Right cardiac atrium (tissue), 1 donor: ENCODE results near the genes BTBD10 and C11orf58.

- PRO-cap, result bidirectional peak, plus-strand start at chr11:13463370, minus-strand start at chr11:13463271
These were observed at the start of gene BTBD10 for GRCh38 chr11:13462643-13463551. Gene BTBD10, minus strand, starts transcription at chr11:13463222.

GRCh38 chr11:13667259-13667660 is 1.2 kb upstream of the FAR1 start:
- PRO-cap, result no peak

- PRO-cap, result no peak
These were observed 32.8 kb downstream of the FAR1 start for GRCh38 chr11:13701185-13701739.

DNA sequence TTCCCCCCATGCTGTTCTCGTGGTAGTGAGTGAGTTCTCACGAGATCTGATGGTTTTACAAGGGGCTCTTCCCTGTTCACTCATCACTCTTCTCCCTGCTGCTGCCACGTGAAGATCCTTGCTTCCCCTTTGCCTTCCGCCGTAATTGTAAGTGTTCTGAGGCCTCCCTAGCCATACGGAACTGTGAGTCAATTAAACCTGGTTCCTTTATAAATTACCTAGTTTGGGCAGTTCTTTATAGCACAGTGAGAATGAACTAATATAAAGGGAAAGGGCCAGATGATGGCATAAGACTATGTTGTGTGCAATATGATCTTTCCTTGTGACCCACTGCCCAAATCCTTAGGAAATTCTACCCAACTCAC is 118.9 kb downstream of the FAR1 start:
- PRO-cap, result no peak

GRCh38 chr11:13983437-13983888 is 20.9 kb downstream of the SPON1 start:
- PRO-cap, result no peak

GRCh38 chr11:14271229-14272073 is 87.5 kb downstream of the RRAS2 start:
- PRO-cap, result no peak

DNA sequence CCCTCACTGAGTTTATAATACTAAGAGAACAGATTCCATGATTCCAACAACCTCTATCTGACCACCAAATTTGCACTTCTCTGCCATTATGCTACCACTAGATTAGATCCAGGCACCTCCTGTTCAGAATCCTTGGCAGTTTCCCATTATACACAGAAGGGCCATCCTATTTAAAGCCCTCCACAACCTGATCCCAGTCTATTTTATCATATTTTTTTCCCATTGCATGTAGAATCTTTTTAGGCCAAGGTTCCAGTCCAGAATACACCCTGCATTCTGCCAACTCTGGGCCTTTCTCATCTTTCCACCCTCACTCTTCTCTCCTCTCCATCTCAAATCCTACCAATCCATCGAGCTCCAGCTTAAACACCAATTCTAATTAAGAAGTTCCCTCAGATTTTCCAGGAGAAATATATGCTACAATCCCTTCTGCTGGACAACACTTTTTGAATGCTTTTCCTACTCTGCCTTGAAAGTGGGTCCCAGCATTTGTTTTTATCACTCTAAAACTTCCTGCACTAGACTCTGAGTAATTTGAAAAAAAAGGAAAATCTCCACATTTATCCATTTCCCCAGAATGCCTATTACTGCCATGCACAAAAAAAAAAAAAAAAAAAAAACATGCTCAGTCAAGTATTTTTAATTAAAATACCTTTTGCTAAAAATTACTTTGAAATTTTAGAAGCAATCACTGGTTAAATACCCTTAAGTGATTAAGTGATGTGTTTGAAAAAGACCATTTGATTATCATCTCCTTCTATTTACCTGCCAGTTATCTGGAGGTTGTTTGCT is 86.7 kb downstream of the RRAS2 start:
- PRO-cap, result no peak

DNA sequence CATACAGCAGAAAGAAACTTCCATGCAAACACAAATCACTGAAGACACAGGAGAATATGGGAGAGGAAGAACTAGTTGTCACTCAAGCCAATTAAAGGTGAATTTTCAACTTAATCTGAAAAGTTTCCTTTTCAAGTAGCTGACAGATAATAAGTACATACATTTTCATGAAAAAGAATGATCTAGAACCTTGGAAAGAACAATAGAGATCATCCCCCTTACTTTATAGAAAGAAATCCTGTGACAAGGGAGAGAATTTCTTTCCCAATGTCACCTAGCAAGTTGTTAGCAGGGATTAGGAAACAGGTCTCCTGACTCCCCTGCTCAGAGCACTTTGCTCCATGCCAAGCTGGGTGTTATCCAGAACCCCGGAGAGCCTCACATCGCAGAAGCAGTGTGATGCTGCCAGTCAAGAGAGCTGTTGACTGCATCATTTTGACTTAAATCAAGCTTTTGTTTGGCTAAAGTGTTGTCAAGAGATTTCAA is 3.5 kb upstream of the RRAS2 start:
- PRO-cap, result no peak

- PRO-cap, result no peak
These were observed 115.7 kb downstream of the PDE3B start for GRCh38 chr11:14759430-14759633.

DNA sequence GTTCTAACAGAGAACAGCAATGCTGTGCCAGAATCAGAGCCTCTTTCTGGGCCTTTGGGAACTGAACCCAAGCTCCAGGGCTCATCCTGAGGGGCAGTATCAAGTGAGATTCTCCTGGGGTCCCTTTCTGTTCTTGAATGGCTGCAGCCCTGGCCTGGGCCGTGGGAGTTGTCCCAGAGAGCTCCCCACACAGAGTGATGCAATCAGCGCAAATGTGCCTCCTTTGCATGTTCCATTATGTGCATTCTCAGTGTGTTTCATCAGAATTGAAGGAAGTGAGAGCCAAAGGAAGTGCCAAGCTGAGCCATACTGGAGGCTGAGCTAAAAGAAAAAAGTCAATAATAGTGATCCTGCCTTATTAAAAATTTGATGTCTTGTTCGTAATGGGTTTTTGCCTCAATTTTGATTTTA is 3.0 kb upstream of the CYP2R1 start:
- PRO-cap, result no peak

DNA sequence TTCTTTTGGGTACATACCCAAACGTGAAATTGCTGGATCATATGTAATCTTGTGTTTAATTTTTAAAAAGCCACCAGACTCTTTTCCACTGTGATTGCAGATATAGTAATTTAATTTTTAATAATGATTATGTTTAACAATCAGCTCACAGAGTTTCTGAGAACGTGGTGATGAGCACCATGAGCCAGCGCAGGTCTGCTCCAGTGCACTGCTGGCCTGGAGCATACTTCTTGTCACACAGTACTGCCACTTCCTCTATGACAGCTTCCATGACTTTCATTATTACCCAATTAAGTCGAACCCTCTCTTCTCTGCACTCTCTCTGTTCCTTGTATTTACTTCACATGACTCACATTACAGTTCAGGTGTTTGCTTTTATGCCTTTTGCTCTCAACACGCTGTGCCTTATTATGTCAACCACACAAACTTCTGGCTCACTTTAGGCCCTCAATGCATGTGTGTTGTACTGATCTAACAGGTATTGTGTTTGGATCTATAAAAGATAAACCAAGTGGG is 356.3 kb downstream of the INSC start:
- PRO-cap, result no peak

- PRO-cap, result bidirectional peak, plus-strand start at chr11:15650340, minus-strand start at chr11:15650109
These were observed 535.4 kb downstream of the INSC start for GRCh38 chr11:15649902-15650727.

DNA sequence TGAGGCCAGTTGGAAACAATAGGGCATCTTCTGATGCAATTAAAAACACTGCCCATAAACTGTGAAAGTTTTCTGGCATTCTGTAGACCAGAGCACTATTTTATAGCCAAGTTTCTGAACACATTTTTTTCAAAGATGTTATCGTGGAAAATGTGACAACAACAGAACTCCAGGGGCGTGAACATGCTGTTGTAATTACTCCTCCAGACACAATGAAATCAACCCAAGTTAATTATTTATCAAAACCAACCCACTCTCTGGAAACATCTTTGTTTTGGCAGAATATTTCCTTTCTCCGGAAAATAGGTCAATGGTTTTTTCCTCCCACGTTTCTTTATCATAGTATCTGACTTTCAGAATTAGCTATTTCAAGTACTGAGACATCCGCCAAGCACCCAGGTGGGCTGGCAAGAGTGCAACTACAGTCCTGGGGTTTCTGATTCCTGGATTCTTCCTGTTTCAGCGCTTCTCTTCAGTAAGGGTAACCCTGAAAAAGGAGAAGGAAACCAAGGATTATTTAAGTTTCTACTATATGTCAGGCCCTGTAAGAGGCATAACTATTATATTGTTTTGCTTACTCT is 537.9 kb downstream of the SOX6 start:
- PRO-cap, result no peak

DNA sequence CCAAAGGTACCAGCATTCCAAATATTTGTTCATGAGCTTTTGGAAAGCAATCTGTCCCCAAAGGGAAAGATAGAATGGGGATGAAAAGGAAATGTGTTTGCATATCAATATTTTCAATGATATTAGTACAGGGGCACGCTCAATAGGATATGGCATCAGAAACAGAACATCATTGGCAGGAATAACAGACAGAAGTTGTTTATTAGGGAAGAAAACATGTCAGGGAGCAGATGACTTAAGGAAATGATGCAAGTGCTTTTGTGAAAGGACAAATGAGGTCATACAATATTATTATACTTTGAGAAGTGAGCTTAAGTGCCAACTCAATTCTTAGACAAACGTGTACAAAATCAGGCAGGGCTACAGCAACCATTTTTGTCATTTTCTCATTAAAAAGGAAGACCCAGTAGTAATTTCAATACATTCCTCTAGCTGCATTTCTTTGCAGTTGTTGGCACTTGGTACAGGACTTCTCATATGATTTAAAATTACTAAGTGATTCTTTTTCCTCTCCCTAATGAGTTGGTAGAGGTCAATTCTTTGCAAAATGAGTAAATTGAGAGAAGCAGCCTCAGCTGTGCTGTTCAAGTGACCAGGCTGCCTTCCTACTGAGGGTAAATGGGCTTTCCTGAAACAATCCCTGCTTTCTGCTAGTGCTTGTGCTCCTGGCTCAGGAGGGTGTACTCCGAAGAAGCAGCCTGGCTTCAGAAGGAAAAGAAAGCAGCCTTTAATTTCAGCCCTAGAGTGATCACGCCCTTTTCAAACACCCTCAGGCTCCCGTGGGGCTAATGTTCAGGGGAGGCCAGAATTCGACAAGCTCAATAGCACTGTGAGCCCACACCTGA is 388.2 kb downstream of the SOX6 start:
- PRO-cap, result no peak

- PRO-cap, result unidirectional peak, minus-strand start at chr11:15969486
These were observed 387.2 kb downstream of the SOX6 start for GRCh38 chr11:15968762-15969852.

DNA sequence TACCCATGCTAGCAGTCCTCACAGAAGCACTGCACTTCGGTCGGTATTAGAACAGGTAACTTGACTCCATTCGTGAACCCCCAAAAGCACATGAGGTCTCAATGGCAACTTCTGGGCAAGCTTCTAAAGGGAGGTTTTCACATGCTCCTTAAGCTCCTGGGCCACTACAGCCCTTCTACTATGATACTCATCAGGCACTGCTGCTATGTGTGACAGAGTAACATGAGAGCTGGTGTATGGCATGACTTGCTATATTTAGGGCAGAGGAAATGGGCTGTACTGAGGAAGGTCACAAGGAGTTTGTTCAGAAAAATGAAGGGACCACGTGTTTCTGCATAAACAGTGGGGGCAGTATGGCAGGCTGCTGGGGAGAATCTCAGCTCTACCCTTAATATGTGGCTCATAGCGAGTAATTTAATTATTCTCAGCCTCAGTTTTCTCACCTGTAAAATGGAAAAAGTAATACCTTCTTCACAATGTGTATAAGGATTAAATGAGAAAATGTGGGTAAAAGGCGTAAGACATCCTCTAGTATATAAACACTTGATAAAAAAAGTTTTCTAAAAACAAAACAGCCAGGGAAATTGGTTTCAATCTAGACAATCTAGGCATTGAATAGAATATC is 343.9 kb downstream of the SOX6 start:
- PRO-cap, result no peak

DNA sequence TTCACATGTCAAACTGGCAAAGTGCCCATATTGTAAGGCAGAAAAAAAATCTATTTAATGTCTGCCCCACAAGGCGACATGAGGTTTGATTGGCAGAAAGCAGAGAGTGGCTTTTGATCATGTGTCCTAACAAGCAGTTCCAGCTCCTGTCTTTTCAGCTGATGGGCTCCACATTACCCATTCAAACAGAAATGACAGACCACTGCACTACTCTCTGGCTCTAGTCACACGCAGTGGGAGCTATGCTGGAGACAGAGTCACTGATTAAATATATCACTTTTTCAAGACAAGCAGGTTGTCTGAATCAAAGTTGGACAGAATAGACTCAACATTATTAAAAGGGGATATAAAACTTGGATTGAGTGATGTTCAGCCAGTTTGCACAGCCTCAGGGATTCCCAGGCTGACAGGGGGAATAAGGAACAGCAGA is 58.9 kb downstream of the SOX6 start:
- PRO-cap, result no peak

GRCh38 chr11:16397258-16397779 is 41.0 kb upstream of the SOX6 start:
- PRO-cap, result no peak

GRCh38 chr11:16612066-16612434 is 126.4 kb upstream of the C11orf58 start:
- PRO-cap, result no peak

DNA sequence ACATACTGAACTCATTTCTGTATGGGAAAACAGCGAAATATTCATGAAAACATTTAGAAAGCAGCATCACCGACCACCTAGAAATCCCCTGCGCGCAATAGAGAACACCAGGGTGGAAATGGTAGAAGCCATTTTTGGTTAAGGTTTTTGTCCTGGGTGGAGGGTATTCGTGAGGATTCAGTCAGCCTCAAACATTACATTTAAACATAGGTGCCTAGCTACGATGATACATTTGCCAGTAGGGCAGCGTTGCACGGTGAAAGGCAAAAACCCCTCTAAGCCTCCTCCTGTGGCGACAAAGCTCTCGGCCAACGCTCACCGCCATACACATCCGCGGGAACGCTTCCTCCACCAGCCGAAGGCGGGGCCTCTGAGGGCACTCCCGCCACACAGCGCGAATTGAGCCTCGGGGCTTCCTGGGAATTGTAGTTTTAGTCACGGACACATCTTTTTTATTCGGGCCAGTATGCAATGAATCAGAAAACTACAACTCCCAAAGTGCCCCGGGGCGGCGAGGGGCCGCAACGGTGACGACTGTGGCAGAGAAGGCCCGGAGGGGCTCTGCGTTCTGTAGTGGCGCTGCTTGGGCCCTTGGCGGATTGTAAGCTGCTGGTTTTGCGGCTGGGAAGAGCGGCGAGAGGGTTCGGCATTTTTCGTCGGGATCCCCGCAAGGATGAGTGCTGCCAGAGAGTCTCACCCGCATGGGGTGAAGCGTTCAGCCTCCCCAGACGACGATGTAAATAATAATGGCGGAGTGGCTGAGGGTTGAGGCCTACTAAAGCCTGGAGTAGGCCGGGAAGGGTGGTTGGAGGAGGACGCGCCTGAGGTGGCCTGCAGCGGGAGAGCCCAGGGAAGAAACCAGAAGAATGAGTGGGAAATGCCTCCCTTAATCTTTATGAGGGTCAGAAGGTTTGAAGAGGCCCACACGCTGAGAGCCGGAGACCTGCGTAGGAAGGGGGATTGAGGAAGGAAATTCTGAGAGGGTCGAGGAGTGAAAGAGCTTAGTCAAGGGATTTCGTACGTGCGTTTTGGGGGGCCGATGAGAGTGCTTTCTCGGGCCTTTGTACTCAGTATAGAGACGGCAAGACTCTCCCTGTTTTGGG is at the start of gene C11orf58:
Gene C11orf58 (plus strand): TSS at position 542 of the 1,103 bp plus-strand sequence.
- PRO-cap, result unidirectional peak, minus-strand start at position 119 of the sequence; bidirectional peak, plus-strand start at position 542 of the sequence, minus-strand start at position 363 of the sequence